Cardiac atrium fibroblast (primary cell): ENCODE measurements around the genes KIF2B, HLF and TMEM100.

DNA sequence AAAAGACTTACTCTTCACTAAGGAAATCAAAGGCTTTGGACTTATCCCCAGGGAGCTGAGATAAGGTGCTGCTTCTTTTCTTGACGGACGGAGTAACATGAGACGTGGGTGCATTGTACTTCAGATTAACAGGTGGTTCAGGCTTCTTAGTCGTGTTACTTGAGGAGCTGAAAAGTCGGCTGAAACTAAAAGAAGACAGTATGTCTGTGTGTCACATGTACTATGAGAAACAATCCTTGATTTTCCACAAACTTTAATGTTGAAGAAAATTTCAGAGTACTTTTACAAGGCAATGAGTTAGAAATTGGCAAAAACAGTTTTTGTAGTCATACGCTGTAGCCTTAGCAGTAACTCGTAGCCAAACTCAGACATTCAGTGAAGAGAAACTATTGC lies 122.2 kb downstream of the SPAG9 start:
- RAMPAGE, long total RNA: no peak

DNA sequence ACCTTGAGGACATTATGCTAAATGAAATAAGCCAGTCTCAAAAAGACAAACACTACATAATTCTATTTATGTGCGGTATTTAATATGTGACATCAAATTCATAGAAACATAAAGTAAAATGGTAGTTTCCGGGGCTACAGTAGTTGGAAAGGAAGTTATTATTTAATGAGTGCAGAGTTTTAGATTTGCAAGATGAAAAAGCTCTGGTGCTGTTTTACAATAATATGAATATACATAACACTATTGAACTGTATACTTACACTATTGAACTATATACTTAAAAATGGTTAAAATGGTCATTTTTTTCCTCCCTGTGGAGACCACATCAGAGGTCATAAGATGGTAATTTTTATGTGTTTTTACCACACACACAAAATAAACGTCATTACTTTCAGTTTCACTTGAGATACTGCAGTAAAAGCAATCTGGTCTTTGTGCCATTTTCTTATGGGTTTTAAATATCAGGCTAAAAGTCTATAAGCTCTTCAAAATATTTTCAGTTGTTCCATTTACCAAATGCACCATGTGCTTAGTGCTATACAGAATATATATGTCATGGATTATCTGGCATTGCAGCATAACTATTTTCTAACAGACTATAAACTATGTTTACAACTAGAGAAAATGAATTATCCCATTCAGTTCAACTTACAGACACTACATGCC lies 90.9 kb downstream of the SPAG9 start:
- RAMPAGE, long total RNA: no peak

- RAMPAGE, long total RNA: no peak
These were observed 75.5 kb downstream of the SPAG9 start for GRCh38 chr17:51044968-51045708.

- RAMPAGE, long total RNA: no peak
These were observed 22.6 kb downstream of the SPAG9 start for GRCh38 chr17:51098001-51098614.

GRCh38 chr17:51372541-51373054 lies 112.3 kb downstream of the UTP18 start:
- RAMPAGE, long total RNA: no peak

GRCh38 chr17:53822626-53823044 lies at the start of gene KIF2B:
TSS of gene KIF2B (plus strand) at chr17:53822927.
- RAMPAGE, long total RNA: no peak

DNA sequence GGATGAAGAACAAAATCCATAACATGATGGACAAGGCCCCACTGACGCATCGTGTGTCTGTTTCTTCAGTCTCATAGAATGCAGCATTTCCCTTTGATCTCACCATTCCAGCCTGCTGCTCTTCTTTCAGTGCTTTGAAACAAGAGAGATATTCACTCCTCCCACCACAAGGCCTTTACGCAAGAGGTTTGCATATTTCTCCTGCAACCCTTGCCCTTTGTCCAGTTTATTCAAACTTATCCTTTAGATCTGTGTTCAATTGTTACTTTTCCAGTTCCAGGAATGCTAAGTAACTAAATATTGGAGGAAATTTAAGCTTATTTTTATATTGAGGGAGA lies 101.8 kb downstream of the KIF2B start:
- RAMPAGE, long total RNA: no peak

GRCh38 chr17:55264593-55265132 lies at the start of gene HLF:
TSS of gene HLF (plus strand) at chr17:55264960.
- RAMPAGE, long total RNA: no peak

DNA sequence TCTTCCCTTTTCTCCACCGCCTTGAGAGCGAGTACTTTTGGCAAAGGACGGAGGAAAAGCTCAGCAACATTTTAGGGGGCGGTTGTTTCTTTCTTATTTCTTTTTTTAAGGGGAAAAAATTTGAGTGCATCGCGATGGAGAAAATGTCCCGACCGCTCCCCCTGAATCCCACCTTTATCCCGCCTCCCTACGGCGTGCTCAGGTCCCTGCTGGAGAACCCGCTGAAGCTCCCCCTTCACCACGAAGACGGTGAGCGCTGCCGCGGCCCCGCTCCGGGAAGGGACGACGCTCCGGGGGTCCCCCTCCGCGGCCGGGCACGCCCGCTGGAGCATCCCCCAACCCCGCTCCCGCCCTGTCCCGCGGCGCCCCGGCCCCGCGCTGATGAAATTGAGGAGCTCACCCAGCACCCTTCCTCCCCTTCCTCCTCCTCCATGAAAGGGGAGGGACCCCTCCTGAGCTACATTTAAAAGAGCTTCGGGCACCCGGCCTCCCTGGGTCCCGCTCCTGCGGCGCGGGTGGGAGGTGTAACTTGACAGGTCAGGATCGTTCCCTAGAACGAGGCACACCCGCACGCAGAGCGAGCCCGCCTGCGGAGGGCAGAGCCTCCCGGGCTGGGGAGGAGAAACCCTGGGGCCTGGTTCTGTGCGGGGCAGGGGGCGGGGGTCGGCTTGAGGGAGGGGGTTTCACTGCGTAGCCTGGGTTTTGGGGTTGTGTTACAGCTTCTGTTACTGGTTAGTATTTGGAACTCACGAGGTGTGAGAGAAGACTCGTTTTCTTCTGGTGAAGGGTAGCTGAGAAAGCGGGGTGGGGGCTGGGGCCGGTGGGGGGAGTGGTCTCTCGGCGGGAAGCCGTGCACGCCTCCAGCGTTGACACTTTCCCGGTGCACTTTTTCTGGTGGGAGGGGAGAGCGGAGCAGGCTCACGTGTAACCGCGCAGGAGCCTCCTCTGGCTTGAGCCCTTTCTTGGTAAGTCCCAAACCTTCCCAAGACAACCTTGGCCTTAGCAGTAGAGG lies 897 bp downstream of the HLF start:
- RAMPAGE, long total RNA: no peak

DNA sequence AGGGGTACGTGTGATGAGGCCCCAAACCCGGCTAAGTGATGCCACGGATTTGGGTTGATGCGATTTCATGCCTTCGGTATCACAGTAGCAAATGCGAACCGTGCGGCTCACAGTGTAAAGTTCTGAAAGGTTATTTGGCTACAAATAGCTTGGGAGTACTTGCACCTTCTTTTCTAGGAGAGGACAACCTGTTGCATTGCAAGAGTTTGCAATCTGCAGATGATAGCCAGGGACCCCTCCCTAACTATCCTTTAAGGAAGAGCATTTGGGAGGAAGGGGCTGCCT lies 1.5 kb downstream of the HLF start:
- RAMPAGE, long total RNA: no peak

- RAMPAGE, long total RNA: no peak
These were observed 20.9 kb downstream of the HLF start for GRCh38 chr17:55285235-55286522.

- RAMPAGE, long total RNA: no peak
These were observed at the start of gene TMEM100 for GRCh38 chr17:55722488-55723344. TSS of gene TMEM100 (minus strand) at chr17:55722864.

DNA sequence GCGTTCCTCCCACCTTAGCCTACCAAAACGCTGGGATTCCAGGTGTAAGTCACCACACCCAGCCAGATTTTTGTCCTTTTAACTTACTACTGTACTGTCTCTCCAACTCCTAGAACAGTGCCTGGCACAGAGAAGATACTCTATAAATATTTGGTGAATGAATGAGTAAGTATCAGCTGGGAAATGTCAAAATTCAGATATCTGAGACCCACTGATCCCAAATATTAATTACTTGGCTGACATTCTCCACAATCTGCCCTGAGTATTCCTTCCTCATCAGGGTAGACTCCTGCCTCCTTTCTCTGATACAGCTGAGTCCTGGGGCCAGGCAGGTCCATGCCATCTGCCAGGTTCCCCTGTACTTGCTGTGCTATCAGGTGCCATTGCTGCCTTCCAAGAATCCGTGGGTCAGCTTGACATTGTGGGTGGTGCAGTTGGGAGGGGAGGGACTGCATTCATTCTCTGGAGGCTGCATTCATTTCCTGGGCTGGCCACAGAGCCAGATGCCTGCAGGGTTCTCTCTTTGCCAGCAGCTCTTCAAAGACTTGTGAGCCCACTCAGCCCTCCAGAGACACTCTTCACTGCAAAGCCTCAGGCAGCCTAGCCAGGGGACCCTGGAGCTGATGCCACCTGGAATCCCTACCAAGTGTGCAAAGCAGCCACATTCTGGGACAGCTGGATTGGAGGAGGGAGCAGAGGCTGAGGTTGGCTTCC lies 20.6 kb downstream of the ANKFN1 start:
- RAMPAGE, long total RNA: no peak

DNA sequence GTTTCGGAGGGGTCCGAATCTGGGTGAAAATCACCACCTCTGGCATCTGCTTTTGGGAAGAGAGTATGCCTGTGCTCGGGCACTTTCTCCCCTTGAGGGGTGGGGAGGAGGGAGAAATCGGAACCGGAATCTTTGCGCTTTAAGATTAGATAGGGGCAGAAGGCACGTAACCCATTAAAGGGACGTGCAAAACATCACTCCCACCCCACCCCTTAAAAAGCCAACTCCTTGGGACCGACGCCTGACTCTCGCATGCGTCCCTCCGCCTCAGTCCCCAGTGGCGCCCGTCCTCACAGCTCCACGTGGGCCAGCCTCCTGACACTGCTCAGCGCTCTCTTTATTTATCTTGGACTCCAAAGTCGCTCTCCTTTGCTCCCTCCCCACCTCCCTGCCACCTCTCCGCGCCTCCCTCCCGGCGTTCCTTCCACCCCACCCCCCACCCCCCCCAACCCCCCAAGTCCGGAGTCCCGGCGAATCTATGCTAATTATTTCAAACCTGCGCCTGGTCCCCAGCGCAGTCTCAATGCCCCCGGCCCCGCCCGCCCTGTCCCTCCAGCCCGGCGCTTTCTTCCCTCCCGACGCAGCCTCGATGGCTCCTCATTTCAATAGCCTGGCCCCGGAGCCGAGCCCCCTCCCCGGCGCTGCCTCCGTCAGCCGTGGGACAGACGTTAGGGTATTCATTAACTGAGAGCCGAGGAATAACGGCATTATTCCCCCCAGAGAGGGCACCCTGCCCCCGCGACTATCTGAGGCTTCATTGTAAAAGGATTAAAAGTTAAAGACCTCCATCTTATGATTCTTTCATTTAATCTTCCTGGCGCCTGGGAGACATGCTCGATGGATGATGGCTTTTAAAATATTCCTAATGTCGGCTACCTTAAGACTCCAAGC lies 3.1 kb downstream of the NOG start:
- RAMPAGE, long total RNA: no peak

DNA sequence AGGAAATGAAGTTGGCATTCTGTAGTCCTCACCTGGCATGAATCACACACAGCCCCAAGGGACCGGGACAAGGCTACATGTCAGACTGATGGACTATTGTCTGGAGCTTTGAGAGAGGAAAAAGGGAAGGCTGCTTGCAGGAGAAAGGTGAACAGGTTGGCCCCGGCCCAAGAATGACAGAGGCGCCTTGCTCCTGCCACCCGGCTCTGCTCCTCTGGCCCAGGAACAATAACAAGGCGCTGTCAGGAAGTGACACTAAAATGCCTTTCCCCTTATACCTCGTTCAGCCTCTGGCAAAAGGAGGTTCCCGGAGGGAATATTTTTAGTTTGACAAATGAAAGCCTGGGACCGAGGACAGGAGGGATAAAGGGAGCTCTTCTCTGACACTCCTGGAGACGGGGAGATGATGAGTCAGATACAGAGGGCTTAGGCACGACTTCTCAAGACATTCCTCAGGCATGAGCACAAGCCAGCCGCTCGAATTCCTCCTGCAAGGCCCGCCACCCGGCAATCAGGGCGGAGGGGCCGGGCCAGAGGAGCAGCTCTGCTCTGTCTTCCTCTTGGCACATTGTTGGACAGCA lies 105.8 kb downstream of the NOG start:
- RAMPAGE, long total RNA: no peak

GRCh38 chr17:56751351-56751717 lies 82.4 kb downstream of the C17orf67 start:
- RAMPAGE, long total RNA: no peak

- RAMPAGE, long total RNA: no peak
These were observed 78.9 kb downstream of the C17orf67 start for GRCh38 chr17:56754876-56755251.

DNA sequence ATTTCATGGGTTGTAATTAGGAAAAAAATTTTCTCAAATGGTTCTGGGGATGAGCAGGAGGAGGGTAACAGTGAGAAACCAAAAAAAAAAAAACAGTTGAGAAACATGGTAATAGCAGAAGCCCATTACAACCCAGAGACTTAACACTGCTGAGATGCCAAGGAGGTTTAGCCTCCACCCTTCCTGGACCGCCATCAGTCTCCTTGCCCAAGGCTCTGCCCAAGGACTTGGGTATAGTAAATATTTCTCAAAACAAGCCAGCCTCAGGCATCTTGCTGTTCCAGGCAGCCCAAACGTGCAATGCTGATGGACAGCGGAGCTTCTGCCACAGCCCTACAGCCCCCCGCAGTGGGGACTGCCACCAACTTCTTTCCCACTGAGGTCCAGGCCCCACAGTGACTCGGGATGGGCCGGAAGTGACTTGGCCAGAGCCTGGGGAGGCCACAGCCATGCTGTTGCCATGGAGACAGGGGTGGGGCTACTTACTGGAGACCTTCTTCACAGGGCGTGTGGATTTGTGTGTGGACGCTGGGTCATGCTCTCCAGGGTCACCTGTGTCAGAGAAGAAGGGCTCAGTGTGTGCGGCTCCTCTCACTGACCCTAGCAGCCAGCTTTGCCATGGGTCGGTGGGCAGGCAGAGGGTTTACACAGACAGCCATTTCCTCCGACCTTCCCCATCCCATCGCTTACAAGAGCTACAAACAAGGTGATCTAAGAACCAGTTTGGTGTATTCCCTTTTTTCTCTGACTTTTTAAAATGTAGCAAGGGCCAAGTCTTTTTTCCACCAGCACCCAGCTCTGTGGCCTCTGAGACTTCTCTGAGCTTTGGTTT lies 15.0 kb downstream of the TRIM25 start:
- RAMPAGE, long total RNA: no peak

DNA sequence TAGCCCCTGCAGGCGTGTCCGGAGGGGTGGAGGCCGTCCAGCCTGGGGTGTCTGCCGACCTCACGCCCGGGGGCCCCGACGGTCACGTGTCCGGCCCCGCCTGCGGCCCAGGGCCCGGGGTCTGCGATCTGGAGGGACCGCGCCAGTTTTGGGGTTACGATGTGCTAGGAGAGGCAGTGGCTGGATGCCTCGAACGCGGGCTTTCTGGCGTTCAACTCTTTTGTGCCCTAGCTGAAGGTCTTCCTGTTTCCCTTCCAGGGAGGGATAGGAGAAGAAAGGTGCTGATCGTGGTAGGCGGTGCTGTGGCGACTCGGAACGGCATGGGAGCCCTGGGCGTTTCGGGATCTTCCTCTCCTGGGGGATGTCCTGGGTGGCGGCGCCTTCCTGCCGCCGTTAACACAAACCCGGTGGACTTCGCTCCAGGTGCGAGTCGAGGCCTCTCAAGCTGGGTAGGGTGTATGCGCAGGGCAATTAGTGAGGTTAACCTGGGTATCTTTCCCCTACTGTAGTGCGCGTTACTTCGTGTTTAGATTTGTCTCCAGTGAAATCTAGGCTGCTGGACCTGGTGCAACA lies 1.2 kb downstream of the AKAP1 start:
- RAMPAGE, long total RNA: no peak

- RAMPAGE, long total RNA: no peak
These were observed 7.8 kb downstream of the AKAP1 start for GRCh38 chr17:57092685-57093452.